Metastatic Lung Carcinoma in the Adrenal Gland (tissue), 1 donor: ENCODE measurements around a stretch of chr7.

GRCh38 chr7:27172495-27173571, 1.3 kb downstream of the HOXA10 start:
- PRO-cap: unidirectional peak, plus-strand start at chr7:27173064; unidirectional peak, plus-strand start at chr7:27173106; bidirectional peak, plus-strand start at chr7:27173389, minus-strand start at chr7:27173282

- PRO-cap: no peak
Observed at GRCh38 chr7:27245309-27246515, 3.1 kb downstream of the EVX1 start.

DNA sequence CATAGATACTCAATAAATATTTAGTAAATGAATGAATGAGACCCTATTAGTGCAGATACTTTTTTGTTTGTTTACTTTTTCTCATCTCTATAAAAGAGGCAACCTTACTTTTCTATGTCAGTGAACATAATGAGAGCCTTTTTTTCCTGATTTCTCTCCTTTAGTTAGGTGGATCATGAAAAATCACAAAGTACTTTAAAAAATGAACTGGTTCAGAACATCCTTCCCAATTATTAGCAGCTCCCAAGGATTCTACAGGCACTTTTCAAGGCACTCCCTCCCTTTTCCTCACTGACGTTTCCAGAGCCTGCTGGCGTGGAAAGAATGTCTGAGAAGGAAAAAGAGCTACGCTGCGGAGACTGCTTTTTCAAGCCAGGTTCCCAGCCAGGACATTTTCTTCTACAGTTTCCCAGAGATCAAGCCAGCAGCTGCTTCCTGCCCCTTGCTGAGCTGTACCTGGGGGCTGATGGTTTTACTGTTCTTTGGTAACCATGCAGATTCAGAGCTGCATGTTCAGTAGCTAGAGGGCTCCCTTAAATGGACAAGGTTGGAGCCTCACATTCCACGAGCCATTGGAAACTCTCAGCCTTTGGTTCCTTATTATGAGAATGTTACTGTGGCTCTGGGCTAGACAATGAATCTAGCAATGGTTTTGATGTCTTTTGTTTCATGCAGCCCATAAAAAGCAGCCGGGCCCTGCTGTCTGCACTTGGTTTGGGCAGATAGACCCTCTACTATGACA, 133.3 kb downstream of the EVX1 start:
- PRO-cap: no peak

- PRO-cap: no peak
Observed at GRCh38 chr7:27656926-27657339, 5.8 kb downstream of the HIBADH start.

DNA sequence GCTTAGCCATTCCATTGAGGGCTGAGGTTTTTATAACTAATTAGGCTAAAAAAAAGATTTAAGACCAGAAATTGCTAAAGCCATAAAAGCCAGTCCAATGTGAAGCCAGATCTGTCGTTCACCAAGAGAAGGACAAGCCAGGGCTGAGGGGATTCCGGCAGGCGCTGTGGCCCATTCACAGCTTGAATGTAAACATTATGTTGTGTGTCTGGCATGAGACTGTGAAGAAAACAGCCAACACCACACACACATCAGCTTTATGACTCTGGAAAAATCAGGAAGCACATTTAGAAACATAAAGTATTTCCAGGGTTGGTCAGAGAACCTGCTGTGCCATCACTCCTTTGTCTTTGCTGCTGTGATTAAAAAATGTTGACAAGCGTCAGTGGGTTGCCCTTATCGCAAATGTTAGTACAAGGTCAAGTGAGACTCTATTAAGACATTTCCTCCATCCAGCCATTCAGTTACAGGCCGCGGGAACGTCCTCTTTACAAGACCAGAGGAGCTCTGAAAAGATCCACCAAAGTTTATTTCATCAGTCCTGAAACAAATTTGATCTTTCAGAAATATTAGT, 95.4 kb downstream of the TAX1BP1 start:
- PRO-cap: no peak

GRCh38 chr7:27897257-27897818, 157.4 kb downstream of the TAX1BP1 start:
- PRO-cap: no peak

GRCh38 chr7:28044187-28044851, 136.3 kb downstream of the JAZF1 start:
- PRO-cap: no peak

GRCh38 chr7:28102850-28103565, 77.6 kb downstream of the JAZF1 start:
- PRO-cap: no peak

- PRO-cap: no peak
Observed at GRCh38 chr7:28156987-28157714, 23.4 kb downstream of the JAZF1 start.

GRCh38 chr7:28570285-28571039, 158.1 kb downstream of the CREB5 start:
- PRO-cap: no peak

DNA sequence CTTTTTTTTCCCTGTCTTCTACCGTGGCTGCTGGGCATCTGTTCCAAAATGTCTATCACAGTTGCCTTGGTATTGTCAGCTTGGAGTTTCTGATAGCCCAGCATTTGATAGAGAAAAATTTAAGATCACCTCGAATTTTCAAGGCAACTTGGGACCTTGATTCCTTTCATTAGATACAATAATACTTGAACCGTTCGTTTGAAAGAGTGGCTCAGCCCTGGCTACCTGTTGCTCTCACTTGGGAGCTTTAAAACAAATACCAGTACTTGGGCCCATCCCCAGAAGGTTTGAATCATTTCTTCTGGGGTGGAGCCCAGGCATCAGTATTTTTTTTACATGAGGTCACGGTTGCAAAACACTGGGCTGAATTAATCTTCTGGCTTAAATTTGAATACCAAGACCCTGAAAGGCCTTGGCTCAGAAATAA, 214.8 kb downstream of the CREB5 start:
- PRO-cap: no peak

- PRO-cap: bidirectional peak, plus-strand start at chr7:28686682, minus-strand start at chr7:28686589
Observed at GRCh38 chr7:28686438-28686812, 271.7 kb downstream of the TRIL start.

- PRO-cap: no peak
Observed at GRCh38 chr7:28732627-28732809, 225.6 kb downstream of the TRIL start.

DNA sequence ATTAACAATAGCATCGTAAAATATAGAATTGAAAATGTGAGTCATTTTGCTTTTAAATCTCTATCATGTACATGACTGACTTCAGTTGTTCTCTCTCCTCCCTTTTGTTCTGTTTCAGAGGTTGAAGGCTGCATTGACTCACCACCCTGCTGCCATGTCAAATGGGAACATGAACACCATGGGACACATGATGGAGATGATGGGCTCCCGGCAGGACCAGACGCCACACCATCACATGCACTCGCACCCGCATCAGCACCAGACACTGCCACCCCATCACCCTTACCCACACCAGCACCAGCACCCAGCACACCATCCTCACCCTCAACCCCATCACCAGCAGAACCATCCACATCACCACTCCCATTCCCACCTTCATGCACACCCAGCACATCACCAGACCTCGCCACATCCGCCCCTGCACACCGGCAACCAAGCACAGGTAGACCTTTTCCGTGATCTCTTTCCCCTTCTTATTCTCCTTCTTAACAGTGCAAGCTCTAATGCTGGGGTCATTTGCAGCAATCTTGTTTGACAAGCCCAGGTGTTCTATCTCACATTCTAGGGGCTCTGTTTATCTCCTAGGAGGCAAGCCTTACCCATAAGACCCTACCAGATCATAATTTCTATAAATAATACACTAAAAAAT, 153.9 kb downstream of the TRIL start:
- PRO-cap: no peak

DNA sequence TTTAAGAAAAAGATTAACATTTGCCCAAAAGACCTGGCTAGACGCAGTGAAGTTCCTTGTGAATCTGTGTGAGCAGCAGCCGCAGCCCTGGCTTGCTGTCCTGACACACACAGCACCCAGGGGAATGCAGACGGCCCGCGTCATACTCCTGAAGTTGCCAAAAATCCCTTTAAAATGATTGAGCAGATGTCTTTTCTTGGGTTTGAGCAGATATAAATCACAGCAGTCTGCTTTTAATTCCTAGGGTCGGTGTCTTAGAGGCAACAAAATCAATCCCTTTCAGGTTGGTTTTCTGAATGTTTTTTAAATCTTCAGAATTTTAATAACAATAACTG, 32.1 kb upstream of the TRIL start:
- PRO-cap: no peak

GRCh38 chr7:29193187-29193478, 1.4 kb upstream of the CHN2 start:
- PRO-cap: no peak

DNA sequence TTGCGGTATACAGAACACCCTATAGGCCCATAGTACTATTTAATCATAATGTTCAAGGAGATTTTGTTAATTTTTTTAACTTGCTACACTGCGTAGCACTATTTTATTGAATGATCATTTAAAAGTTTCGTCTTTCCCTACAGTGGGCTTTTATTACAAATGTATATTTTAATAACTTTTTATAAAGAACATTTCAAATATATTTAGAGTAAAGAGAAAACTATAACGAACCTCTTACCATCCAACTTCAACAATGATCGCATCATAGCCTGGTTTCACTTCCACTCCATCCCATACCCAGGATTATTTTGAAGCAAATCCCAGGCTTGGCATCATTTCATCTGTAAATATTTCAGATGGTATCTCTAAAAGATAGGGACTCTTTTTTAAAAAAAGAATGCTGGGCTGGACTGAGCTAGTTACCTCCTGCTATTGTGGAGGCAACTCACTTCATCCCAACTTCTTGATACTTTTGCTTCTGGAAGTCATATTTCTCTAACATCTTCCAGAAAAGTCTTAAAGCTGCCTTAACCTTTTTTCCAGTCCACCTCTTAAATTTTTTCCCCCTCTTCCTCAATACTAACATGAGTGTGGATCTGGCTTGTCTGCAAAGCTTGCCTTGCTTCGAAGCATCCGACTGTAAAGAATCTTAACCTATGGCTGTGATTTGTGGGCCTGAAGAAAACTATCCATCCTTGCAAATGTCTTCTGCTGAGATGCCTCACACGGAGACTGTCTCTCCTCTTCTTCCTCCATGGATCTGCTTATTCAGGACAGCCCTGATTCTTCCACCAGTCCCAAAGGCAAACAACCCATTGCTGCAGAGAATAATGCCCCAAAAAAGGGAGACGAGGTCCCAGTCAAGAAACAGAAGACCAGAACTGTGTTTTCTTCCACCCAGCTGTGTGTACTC, 17.4 kb downstream of the CHN2 start:
- PRO-cap: no peak

GRCh38 chr7:29254625-29255069, 60.1 kb downstream of the CHN2 start:
- PRO-cap: no peak

GRCh38 chr7:29285338-29285874, 90.8 kb downstream of the CHN2 start:
- PRO-cap: no peak

GRCh38 chr7:29297112-29297917, 102.7 kb downstream of the CHN2 start:
- PRO-cap: no peak